Breast epithelium (tissue), 2 donors: ENCODE measurements around the genes EMSY, MYO7A, AAMDC and INTS4.

GRCh38 chr11:75925707-75926278, 110.8 kb downstream of the UVRAG start:
- PRO-cap, result no peak
- RAMPAGE, long total RNA, 2 experiments, result no peak in any of the 2 experiments

DNA sequence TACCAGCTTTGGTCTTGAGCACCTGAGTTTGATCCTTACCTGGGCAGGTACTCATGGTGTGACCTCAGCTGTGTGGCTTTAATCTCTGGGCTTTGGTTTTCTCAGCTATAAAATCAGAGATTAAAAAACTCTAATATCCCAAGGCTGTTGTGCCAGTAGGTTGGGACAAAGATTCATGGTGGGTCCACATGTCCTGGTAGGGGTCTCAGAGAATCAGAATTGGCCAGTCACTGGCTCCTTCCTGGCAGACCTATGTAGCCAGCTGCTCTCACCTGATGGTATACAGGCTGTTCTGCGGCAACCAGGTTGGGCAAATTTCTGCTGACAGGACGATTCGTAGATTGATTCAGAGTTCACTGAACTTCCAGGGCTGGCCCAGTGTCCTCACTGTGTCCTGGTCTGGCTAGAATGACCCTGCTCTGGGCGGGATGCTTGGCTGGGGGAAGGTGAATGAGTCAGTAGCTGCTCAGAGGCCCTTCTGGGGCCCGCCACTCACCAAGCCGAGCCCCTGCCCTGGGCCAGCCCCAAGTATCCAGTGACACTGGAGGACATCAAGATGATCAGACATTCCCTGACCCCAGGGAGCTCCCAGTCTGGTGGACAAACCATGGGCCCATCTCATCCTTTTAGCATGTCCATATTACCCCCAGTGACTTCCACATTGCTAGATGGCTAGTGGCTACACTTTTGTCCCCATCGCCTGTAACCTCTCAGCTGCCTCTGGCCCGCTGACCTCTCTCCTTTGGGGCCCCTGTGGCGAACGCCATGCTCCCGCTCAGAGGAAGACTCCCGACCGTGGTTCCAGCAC, 62.9 kb upstream of the WNT11 start:
- PRO-cap, result no peak
- RAMPAGE, long total RNA, 2 experiments, result no peak in any of the 2 experiments

- PRO-cap, result bidirectional peak, plus-strand start at chr11:76444917, minus-strand start at chr11:76444676
- RAMPAGE, long total RNA, 2 experiments, result start-site peak on the plus strand in 2 of 2 experiments, at chr11:76445035-76445055 at its widest, 148 to 508 reads per replicate; start-site peak on the minus strand in 1 of 2 experiments, at chr11:76444671-76444690 at its widest, 88 reads per replicate
These were observed at the start of gene EMSY for GRCh38 chr11:76443880-76445320. TSS of gene EMSY (plus strand) at chr11:76445018.

DNA sequence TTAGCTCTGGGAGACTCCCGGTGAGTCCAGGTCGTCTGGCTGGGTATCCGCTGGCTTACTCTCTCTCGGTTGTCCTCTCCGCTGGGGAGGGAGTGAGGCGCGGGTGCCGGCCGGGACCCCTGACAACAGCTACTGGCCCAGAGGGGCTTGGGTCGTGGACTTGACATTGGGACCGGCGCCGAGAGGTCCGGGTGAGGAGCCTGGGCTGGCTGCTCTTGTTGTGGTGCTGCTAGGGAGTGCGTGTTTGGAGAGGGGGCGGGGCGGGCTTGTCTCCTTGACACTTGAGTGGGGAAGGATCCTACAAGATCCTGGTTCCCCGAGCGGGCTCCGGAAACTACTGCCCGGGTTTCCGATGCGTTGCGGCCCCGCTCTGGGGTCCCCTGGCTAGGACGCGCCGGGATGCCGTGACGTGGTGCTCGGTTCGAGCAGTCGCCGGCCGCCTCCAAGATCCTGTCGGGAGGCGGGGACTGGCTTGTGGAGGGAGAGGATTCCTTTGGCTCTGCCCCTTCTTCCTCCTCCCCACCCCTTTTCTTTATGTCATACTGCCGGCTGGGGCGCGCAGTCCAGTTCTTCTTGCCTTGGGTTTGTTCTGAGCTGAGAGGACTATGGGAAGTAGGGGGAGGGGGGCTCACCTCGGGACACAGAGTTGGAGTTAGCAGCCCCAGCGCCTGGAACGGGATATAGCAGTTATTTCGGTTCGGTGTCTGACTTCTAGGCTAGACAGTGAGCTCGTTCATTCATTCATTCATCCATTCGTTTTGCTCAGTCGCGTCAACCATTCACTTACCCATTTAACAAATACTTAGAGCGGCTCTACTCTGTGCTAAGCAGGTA, 720 bp downstream of the EMSY start:
- PRO-cap, result bidirectional peak, plus-strand start at position 566 of the sequence, minus-strand start at position 455 of the sequence
- RAMPAGE, long total RNA, 2 experiments, result no peak in any of the 2 experiments

DNA sequence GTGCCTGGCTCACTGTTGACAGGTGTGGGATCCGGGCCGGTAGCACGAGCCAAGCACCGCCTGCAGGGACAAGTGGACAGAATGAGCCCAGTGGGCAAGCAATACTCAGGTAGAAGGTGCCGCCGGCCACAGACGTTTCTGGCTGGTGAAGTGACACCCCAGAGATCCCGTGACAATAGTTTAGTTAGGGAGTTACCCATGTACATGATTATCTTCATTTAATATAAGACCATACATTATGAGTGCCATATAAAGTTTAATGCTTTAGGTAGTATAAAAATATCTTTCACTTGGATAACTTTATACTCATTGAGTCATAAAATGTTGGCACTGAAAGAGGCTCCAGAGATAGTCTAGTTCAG, 49.3 kb downstream of the EMSY start:
- PRO-cap, result no peak
- RAMPAGE, long total RNA, 2 experiments, result no peak in any of the 2 experiments

- PRO-cap, result no peak
- RAMPAGE, long total RNA, 2 experiments, result no peak in any of the 2 experiments
These were observed 7.7 kb upstream of the LRRC32 start for GRCh38 chr11:76678147-76678785.

DNA sequence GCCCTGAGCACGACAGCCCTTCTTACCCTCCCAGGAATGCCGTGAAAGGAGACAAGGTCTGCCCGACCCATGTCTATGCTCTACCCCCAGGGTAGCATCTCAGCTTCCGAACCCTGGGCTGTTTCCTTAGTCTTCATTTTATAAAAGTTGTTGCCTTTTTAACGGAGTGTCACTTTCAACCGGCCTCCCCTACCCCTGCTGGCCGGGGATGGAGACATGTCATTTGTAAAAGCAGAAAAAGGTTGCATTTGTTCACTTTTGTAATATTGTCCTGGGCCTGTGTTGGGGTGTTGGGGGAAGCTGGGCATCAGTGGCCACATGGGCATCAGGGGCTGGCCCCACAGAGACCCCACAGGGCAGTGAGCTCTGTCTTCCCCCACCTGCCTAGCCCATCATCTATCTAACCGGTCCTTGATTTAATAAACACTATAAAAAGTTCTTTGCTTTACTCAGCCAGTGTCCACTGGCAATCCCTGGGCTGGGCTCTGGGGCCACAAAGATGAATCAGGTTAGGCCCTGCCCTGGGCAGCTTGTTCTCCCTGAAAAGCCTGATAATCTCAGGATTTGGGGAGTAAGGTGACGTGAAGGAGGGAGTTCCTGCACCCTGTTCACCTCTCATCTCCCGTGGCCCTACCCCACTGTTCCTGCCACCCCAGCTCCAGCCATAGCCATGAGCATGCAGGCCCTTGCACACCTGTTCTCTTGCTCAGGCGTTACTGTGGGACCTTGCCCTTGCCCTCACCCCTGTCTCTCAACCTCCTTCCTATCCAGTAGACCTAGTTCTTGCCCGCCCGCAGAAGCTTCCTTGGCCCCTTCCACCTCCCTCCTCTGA, 14.8 kb downstream of the TSKU start:
- PRO-cap, result no peak
- RAMPAGE, long total RNA, 2 experiments, result no peak in any of the 2 experiments

- PRO-cap, result no peak
- RAMPAGE, long total RNA, 2 experiments, result no peak in any of the 2 experiments
These were observed 4.4 kb upstream of the B3GNT6 start for GRCh38 chr11:77029566-77030335.

- PRO-cap, result no peak
- RAMPAGE, long total RNA, 2 experiments, result no peak in any of the 2 experiments
These were observed 15.8 kb upstream of the OMP start for GRCh38 chr11:77086455-77087629.

DNA sequence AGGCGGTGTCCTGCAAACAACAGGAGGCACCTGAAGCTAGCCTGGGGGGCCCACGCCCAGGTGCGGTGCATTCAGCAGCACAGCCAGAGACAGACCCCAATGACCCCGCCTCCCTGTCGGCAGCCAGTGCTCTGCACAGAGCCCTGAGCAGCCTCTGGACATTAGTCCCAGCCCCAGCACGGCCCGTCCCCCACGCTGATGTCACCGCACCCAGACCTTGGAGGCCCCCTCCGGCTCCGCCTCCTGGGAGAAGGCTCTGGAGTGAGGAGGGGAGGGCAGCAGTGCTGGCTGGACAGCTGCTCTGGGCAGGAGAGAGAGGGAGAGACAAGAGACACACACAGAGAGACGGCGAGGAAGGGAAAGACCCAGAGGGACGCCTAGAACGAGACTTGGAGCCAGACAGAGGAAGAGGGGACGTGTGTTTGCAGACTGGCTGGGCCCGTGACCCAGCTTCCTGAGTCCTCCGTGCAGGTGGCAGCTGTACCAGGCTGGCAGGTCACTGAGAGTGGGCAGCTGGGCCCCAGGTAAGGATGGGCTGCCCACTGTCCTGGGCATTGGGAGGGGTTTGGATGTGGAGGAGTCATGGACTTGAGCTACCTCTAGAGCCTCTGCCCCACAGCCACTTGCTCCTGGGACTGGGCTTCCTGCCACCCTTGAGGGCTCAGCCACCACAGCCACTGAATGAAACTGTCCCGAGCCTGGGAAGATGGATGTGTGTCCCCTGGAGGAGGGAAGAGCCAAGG, at the start of gene MYO7A:
Gene MYO7A (plus strand): TSS at position 281 of the 743 bp plus-strand sequence.
- PRO-cap, result no peak
- RAMPAGE, long total RNA, 2 experiments, result no peak in any of the 2 experiments

GRCh38 chr11:77140045-77140871, 12.2 kb downstream of the MYO7A start:
- PRO-cap, result no peak
- RAMPAGE, long total RNA, 2 experiments, result no peak in any of the 2 experiments

DNA sequence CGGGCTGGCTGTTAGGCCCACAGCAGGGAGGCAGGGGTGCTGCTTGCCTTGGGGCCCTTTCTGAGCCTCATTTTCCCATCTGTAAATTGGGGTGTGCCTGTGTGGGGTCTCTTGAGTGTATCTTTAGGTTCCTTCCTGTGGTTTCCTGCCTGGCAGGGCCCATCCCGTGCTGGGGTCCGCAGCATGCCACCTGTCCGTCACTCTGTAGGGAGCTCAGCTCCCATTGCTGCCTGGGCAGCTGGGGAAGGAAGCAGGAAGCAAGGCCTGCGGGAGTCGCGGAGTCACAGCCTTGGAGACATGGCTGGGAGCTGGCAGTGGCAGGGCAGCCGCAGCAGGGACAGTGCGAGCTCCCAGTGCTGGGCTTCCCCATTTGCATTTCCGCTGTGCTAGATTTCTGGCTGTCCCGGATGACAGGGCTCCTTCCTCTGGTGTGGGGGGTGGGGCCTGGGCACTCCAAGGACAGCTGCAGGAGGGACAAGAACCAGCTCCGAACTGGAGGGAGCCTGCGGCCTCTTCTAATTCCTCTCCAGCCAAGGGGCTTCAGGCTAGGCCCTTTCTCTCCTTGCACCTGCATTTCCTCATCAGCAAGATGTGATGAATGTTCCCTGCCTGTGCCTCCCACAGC, 47.8 kb downstream of the MYO7A start:
- PRO-cap, result no peak
- RAMPAGE, long total RNA, 2 experiments, result no peak in any of the 2 experiments

DNA sequence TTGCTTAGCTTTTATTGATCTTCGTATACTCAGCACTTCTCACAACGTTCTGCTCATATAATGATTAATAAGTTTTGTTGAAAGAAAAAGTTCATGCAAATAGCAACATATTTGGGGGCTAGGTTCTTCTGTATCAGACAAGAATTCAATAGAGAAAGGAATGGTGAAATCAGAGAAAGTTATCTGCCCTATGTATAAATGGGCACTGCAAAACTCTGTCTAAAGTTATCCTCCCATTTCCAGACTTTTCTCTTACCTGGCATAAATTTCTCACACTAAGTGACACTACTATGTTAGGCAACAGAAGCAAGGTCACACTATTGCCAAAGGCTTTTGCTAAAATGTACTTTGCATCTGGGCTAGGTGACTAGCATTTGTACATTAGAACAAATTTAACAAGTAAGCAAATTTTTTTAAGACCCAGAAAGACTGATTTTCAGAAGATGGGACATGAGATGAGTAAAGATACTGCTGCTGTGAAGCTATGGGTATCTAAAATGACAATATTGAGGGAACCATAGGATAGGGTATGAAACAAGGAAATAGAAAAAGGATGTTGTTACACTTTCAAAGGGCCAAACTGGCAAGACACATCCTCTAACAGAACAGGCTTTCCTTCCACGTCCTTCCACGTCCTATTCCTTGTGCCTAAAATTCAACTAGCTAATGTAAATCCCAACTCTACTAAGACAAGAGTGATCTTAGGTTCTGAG, 22.8 kb downstream of the GDPD4 start:
- PRO-cap, result no peak
- RAMPAGE, long total RNA, 2 experiments, result no peak in any of the 2 experiments

DNA sequence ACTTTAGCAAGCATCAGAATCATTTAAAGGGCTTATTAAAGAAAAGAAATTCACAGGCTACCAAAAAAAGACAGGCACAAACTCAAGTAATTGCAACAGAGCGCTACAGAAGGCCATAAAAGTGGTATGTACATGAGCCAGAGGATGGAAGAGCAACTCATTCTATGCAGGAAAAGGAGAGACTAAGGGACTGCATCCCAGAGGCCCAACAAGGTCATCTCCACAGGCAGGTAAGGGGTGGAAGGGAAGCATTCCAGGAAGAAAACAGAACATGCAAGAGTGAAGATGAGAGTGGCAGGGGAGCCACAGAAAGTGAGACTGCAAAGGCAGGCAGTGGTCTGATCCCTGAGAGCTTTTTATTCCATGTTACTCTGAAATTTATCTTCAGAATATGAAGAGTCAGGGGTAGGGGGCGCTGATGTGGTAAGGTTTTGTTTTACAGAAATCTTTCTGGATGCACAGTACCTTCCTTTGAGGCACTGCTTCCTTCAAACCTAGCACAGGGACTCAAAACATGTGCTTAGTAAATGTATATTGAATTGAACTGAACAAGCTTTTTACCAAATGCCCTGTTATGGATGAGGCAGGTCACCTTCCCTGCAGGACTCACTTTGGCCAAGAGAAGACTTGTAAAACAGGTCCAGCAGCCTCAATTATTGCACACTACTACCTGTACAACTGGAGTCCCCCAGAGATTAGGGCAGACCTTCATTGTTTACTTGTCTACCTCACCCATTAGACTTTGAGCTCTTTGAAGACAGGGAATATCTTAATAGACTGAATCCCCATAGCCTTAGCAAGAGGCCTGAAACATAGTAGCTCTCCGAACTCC, 2.4 kb downstream of the PAK1 start:
- PRO-cap, result no peak
- RAMPAGE, long total RNA, 2 experiments, result no peak in any of the 2 experiments

GRCh38 chr11:77475134-77475700, 1.3 kb upstream of the PAK1 start:
- PRO-cap, result no peak
- RAMPAGE, long total RNA, 2 experiments, result no peak in any of the 2 experiments

- PRO-cap, result no peak
- RAMPAGE, long total RNA, 2 experiments, result no peak in any of the 2 experiments
These were observed 18.6 kb upstream of the AQP11 start for GRCh38 chr11:77570836-77571772.

DNA sequence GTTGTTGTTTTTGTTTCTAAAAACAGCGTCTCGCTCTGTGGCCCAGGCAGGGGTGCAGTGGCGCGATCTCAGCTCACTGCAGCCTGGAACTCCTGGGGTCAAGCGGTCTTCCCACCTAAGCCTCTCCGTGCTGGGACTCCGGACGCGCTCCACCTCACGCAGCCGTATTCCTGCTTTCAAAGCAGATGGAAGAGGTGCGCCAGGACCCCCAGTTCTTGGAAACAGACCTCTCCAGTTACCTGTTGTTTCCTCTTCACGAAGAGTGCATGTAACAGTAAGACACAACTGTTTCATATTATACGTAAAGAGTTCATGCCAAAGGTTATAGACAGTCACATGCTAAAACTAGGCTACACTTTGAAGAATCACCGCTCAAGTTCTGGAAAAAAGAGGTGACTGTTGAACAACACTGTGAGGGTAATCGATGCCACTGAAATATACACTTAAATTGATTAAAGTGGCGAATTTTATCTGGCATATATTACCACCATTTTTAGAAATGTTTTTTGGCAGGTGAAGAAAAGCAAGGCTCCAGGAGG, 912 bp upstream of the AQP11 start:
- PRO-cap, result no peak
- RAMPAGE, long total RNA, 2 experiments, result no peak in any of the 2 experiments

DNA sequence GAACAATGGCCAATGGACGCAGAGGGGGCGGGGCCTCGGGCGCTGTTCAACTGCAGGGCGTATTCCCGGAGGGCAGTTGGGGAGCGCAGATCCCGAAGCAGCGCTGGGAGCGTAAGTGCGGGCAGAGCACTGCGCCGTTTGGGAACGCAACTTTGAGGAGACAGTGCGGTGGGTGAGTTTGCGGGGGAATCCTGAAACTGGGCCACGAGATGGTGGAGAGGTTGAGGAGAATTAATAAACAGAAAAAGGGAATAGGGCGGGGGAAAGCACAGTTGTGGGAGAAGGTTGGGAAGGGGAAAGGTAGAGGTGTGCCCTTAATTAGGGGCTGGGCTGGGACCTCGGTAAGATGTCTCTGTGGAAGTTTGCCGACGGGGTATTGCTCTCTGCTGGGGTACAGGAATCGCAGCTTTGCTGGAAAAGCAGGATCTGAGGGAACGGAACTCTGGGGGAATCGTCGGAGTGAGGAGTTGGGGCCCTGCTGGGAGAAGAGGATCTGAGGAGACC, at the start of gene AAMDC:
Gene AAMDC (plus strand): TSS at position 75 of the 504 bp plus-strand sequence.
- PRO-cap, result bidirectional peak, plus-strand start at position 75 of the sequence, minus-strand start outside the sequence
- RAMPAGE, long total RNA, 2 experiments, result start-site peak on the plus strand in 2 of 2 experiments, centred at positions 77 to 83 of the sequence, 45 to 283 reads per replicate

DNA sequence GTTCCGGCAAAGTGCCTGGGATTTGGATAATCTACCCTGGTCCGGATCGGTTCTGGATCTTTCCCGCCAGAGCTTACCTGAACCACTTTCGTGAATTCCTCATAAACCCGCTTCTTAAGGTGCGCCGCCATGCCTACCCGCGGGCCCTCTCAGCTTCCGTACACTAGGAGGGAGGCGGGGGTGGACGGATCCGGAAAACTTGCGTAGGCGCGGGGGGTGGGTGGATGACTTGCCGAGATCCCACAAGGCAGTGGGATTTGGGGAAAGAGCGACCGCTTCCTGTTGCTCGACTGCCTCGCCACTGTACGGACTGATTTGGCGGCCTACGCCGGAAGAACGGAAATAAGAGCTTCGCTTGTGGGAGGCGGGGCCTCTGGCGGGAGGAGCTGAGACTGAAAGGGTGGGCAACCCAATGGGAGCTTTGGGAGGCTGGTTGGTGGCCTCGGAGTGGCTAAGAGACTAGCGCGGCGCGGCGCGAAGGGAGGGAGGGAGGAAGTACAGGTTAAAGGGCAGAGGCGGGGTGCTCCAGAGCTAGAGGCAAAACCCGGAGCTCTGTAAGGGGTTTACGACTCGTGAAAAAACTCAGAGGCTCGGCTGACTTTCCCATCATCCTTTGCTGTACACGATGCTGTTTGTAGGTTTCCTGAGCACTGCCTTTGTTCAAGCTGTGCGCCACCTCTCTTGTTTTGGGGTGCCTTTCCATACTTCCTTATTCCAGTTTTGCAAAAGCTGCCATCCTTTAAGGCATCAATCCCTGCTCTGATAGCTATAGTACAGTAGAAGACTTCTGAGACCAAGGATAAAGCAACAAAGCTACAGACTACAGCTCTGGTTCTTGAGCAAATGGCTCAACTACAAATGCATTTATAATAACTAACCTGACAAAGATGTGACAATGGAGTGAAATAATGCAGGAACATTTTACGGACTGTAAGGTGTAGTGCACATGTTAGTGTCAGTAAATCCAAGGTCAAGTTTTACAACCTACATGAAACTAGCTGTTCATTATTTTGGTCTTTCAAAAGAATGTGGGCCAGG, at the start of gene INTS4:
Gene INTS4 (minus strand): TSS at position 156 of the 1,038 bp plus-strand sequence.
- PRO-cap, result bidirectional peak, plus-strand start at position 250 of the sequence, minus-strand start at position 156 of the sequence; bidirectional peak, plus-strand start at position 505 of the sequence, minus-strand start at position 317 of the sequence
- RAMPAGE, long total RNA, 2 experiments, result start-site peak on the minus strand in 2 of 2 experiments, centred at positions 152 to 160 of the sequence, 87 to 334 reads per replicate

DNA sequence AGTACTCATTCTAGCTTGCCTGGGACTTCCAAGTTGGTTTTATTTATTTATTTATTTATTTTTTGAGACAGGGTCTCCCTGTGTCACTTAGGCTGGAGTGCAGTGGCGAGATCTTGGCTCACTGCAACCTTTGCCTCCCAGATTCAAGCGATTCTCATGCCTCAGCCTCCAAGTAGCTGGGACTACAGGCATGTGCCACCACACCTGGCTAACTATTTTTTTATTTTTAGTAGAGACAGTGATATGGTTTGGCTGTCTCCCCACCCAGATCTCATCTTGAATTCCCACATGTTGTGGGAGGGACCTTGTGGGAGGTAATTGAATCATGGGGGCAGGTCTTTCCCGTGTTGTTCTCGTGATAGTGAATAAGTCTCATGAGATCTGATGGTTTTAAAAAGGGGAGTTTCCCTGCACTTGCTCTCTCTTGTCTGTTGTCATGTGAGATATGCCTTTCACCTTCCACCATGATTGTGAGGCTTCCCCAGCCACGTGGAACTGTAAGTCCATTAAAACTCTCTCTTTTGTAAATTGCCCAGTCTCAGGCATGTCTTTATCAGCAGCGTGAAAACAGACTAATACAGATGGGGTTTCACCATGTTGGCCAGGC, 8.2 kb downstream of the KCTD14 start:
- PRO-cap, result no peak
- RAMPAGE, long total RNA, 2 experiments, result no peak in any of the 2 experiments